Calu3 (cell line): Measurements from ENCODE around the gene SNX2.

GRCh38 chr5:119302717-119303897 lies 52.7 kb upstream of the TNFAIP8 start:
- PRO-cap, result bidirectional peak, plus-strand start at chr5:119303399, minus-strand start at chr5:119303070

- PRO-cap, result no peak
These were observed 2.0 kb upstream of the TNFAIP8 start for GRCh38 chr5:119353491-119354514.

DNA sequence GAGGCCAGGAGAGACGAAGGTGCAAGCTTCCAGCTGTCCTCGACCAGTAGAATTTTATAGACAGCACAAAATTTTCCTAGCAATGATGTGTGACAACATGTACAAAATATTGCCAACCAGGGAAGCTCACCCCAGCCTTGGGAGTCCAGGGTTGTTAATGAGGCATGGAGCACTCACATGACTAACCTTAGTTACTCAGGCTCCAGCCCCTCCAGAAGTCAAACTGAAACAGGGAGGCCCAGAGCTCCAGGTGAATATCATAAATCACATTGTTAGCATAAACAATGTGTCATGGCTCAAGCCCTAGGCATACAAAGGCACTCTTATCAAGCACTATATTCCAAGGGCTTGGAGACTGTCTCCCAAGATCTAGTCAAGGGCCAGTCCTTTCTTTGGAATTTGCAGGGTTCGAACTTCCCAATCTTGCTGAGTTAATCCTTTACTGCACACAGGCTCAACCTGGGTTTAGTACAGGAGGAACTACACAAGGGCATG lies 44.4 kb downstream of the TNFAIP8 start:
- PRO-cap, result no peak

- PRO-cap, result unidirectional peak, plus-strand start at chr5:119411920; unidirectional peak, plus-strand start at chr5:119411992
These were observed 40.4 kb upstream of the HSD17B4 start for GRCh38 chr5:119411695-119412493.

DNA sequence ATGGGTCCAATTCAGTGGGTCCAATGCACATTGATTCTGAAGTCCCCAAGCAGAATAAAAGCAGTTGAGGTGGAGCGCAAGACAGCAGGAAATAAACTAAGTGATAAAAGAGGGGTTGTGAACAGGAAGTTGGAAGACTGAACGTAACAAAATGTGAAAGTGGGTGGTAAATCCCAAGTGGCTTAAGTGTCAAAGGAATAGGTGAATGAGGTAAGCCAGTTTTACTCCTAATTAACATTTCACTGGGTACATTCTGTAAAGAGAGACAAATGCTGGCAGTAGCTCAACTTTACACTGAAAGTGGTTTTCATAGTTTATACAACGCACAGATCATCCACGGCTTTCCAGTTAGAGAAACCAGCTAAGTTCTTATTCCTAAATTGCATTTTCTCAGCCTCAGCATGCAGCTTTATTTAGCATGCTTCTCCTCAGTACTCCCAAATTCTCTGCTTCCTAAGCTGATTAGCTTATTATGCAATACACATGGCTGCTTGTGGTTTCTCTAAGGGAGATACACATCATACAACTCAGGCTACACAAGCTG lies 34.3 kb upstream of the HSD17B4 start:
- PRO-cap, result no peak

GRCh38 chr5:119439040-119439739 lies 13.1 kb upstream of the HSD17B4 start:
- PRO-cap, result bidirectional peak, plus-strand start at chr5:119439171, minus-strand start at chr5:119439232; unidirectional peak, minus-strand start at chr5:119439515

DNA sequence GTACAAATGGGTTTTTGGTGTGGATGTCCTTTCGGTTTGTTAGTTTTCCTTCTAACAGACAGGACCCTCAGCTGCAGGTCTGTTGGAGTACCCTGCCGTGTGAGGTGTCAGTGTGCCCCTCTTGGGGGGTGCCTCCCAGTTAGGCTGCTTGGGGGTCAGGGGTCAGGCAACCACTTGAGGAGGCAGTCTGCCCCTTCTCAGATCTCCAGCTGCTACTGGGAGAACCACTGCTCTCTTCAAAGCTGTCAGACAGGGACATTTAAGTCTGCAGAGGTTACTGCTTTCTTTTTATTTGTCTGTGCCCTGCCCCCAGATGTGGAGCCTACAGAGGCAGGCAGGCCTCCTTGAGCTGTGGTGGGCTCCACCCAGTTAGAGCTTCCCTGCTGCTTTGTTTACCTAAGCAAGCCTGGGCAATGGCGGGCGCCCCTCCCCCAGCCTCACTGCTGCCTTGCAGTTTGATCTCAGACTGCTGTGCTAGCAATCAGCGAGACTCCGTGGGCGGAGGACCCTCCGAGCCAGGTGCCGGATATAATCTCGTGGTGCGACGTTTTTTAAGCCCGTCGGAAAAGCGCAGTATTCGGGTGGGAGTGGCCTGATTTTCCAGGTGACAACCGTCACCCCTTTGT lies 150.7 kb downstream of the FAM170A start:
- PRO-cap, result no peak

- PRO-cap, result no peak
These were observed 103.4 kb downstream of the SNCAIP start for GRCh38 chr5:122415284-122415987.

DNA sequence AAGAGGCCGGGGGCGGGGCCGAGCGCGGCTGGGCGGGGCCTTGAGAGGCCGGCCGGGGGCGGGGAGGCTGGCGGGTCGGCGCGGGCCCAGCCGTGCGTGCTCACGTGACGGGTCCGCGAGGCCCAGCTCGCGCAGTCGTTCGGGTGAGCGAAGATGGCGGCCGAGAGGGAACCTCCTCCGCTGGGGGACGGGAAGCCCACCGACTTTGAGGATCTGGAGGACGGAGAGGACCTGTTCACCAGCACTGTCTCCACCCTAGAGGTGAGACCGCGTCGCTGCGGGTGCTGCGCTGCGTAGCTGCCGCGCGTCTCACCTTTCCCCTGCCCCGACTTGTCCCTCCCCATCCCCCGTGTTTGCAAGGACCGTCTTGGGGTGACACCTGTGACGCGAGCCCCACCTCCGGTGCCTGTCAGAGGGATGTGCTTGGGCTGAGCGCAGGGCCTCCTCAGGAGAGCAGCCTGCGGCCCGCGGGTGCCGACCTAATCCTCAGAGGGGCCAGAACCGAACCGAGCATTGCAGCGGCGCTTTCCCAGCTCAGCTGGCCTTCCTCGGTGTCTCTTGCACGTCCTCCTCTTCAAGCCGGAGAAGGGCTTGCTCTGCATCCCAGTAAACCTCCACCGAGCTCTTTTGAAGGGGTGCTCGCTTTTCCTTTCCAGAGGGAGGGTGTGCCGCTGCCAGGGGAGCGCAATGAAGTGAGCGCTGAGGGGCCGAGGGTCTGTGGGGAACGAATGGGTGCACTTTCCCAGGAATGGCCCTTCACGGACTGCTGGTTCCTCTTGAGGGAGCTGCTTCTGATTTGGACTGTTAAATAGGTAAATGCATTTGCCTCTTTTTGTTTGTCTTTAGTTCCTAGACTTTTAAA lies at the start of gene SNX2:
TSS of gene SNX2 (plus strand) at position 130 of the 862 bp plus-strand sequence.
- PRO-cap, result bidirectional peak, plus-strand start at position 132 of the sequence, minus-strand start outside the sequence; bidirectional peak, plus-strand start at position 412 of the sequence, minus-strand start at position 271 of the sequence; bidirectional peak, plus-strand start outside the sequence, minus-strand start at position 730 of the sequence

GRCh38 chr5:122849404-122850687 lies 4.4 kb downstream of the SNX24 start:
- PRO-cap, result bidirectional peak, plus-strand start at chr5:122850032, minus-strand start at chr5:122849820

DNA sequence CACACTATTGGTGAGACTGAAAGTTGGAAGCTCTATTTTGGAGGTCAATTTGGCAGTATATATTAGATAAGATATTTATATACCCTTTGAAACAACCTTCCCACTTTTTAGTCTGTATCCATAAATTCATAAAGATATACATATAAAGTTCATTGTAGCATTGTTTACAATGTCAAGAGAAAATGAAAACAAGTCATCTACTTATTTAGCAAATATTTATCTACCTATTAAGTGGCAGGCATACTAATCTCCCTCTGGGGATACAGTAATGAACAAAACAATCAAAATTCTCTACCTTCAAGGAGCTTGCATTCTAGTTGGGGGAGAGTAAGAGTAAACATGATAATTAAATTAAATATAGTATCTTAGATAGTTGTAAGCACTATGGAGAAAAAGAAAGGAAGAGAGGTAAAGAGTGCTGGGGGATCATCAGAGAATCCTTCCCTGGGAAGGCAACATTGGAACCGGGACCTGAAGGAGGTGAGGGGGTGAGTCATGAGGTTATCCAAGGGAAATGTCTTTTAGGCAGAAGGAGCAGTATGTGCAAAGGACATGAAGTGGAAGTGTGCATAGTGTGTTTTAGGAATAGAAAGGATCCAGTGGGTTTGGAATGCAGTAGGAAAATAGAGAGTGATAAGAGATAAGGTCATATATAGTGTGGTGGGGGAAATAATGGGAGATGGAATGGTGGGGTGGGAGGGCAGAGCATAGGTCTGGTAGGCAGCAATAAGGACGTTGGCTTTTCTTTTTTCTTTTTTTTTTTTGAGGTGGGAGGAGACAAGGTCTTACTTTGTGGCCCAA lies 17.6 kb downstream of the SNX24 start:
- PRO-cap, result no peak

GRCh38 chr5:123032678-123033340 lies 3.7 kb downstream of the PPIC start:
- PRO-cap, result no peak

GRCh38 chr5:123206848-123207562 lies 118.0 kb downstream of the PRDM6 start:
- PRO-cap, result no peak

DNA sequence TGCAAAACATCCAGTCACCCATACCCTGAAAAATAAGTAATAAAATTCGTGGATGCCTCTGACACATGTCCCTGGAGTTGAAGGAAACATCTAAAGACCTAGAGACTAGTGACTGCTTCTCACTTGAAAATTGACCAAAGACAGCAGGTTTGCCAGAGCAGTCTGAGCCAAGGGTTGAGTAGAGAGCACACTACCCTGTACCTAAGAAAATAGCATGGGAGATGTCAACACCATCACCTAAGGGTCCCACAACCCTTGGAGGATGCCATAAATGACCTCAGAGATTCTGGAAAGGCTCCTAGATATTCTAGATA lies 536.7 kb downstream of the ZNF608 start:
- PRO-cap, result no peak

DNA sequence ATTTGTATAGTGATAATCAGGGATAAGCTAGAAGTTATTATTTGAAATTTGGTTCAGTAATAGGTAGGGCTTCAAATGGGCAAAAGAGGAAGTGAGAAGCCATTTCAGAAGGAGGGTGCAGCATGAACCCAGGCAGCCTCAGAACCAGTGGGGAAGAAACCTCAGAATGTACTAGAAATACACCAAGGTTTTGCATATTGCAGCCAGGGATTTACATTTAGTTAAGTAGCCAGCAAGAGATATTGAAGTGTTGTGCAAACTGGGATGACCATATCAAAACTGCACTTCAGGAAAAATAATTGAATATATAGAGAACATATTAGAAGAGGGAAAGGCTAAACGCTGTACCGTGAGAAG lies 335.9 kb downstream of the ZNF608 start:
- PRO-cap, result no peak

- PRO-cap, result no peak
These were observed 141.0 kb downstream of the ZNF608 start for GRCh38 chr5:124605364-124605822.

- PRO-cap, result no peak
These were observed 85.7 kb downstream of the ZNF608 start for GRCh38 chr5:124660734-124661093.

- PRO-cap, result bidirectional peak, plus-strand start at chr5:124743123, minus-strand start at chr5:124742977
These were observed 3.7 kb downstream of the ZNF608 start for GRCh38 chr5:124742676-124743210.

GRCh38 chr5:124951457-124952233 lies 205.2 kb upstream of the ZNF608 start:
- PRO-cap, result no peak

GRCh38 chr5:125036525-125037074 lies 290.2 kb upstream of the ZNF608 start:
- PRO-cap, result no peak